Cardiac atrium fibroblast (primary cell): ENCODE results near the genes AVP, ADAM33 and CENPB.

- RAMPAGE, long total RNA: no peak
These were observed 3.5 kb downstream of the AVP start for GRCh38 chr20:3080891-3081606.

DNA sequence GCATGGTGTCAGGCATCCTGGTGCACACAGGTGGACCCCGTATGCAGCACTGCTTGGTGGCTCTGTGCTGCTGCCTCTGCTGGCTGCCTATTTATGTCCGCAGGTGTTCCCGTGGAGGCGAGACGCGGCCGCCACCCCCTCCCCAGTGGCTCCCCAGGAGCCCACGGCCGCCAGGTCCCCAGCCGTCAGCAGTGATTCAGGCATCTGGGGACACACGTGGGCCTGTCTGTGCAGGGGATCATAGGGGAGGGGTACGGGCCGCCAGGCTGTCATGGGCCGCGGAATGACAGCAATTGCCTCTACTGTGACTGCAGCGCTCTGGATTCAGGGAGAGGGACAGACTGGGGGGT is at the start of gene AVP:
AVP (minus strand) TSS at position 66 of the 350 bp plus-strand sequence.
- RAMPAGE, long total RNA: no peak

DNA sequence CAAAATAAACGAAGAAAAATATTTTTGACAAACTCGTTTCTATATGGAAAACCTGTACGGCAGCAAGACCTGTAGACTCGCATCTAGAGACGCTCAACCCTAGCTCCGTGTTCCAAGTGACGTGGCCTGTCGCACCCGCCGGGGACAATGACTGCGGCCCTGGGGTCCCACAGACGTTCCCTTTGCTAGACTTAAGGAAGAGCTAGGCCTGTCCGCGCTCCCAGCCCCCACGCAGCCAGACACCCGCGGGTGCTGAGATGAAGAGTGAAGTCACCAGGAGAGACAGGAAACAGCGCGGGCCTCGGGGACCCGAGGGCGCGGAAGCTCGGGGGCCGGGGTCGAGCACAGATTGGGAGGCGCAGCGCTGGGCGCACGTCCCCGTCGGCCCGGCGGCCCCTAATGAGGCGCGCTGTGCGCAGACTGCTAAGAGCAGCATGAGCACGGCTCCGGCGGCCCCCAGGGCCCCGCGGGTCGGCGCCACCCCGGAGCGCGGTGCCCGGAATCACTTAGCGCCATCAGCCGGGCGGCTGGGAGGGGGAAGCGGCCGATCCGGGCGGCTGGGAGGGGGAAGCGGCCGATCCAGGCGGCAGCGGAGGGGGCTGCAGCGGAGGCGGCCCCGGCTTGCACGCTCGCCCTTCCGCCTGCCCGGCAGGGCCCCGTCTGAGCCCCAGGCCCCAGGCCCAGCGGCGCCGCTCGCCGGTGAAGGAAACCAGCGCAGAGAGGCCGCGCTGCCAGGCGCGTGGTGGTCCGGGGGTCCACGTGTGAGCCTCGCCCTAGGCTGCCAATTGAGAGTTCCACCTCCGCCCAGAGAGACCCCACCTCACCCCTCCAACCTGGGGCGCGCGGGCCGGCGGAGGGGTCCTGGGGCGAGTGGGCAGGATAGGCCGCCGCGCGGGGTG is 8.2 kb upstream of the AVP start:
- RAMPAGE, long total RNA: no peak

DNA sequence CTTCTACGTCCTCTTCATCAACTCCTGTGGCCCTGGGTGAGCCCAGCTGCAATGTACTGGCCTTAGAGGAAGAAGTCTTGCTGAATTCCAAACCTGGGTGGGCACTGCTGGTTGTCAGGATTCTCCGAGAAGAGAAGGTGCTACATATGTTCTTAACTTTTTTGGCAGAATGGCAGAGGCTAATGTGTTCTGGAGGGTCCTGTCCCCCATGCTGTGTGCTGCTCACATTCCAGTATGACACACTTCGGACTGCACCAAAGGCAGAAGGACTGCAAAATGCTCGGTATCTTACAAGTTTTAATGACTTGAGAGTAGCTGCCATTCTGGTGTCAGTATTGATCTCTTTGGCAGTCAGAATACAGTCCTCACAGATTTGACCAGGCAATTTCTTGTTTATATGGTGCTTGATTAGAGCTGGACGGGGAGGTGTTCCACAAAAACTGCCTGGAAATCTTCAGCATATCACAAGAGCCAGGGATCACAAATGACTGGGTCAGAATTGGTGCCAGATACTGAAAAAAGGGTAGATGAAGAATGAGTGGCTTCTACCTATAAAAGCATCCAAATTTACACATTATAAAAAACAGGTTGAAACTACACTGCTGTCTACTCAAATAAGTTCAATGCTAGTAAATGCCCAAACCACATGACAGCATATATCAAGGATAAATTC is 10.8 kb downstream of the FASTKD5 start:
- RAMPAGE, long total RNA: no peak

GRCh38 chr20:3203696-3204283 is 692 bp downstream of the DDRGK1 start:
- RAMPAGE, long total RNA: no peak

GRCh38 chr20:3354702-3355398 is 52.6 kb downstream of the DNAAF9 start:
- RAMPAGE, long total RNA: no peak

DNA sequence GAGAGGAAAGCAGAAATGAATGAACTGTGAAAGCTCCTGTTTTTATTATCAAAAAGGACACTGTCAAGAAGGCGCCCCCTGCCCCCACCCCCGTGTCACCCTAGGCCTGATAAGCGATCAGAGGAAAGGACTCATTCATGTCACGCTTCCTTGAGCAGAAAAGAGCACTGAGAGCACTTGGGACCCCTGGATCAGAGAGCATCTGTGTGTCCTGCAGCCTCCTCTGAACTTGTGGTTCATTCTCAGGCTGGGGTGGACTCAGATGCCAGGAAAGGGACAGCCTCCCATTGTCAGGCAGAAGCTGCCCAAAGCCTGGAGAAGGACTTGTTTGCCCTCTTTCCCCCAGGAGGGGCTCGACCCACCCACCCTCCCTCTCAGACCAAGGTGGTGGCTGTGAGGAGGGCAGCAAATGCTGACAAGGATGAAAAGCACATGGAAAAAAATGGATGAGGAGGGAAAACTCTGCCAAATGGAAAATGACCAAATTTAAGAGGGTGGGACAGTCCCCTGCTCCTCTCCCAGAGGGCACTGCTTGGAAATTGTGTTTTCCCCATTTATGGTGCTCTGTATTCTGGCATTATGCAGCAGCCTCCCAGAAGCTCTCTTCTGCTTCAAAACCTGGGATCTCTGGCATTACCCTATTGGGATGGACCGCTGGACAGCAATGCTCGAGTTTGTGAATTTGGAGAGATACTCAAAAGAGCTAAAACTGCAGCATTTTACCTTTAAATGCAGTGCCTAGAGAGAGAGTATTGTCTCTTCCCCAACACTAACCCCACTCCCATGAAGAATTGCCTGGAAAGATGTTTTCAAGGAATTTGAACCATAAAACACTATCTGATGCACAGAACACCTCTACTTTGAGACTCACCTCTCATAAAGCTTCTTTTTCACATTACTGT is 15.1 kb downstream of the GFRA4 start:
- RAMPAGE, long total RNA: no peak

GRCh38 chr20:3681657-3682445 is at the start of gene ADAM33:
ADAM33 (minus strand) TSS chr20:3682010.
- RAMPAGE, long total RNA: no peak

- RAMPAGE, long total RNA: no peak
These were observed 13.2 kb downstream of the SIGLEC1 start for GRCh38 chr20:3699203-3699569.

GRCh38 chr20:3766865-3767478 is 581 bp downstream of the ADISSP start:
- RAMPAGE, long total RNA: no peak

DNA sequence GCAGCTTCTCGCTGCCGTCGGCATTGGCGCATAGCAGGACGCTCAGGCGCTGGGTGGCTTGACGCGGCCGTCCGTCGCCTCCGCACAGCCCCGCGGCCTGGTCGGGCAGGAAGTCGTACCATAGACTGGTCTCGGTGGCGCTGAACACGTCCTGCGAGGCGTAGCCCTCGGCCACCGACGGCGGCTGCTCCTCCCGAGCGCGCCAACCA is 870 bp downstream of the CENPB start:
- RAMPAGE, long total RNA: no peak

DNA sequence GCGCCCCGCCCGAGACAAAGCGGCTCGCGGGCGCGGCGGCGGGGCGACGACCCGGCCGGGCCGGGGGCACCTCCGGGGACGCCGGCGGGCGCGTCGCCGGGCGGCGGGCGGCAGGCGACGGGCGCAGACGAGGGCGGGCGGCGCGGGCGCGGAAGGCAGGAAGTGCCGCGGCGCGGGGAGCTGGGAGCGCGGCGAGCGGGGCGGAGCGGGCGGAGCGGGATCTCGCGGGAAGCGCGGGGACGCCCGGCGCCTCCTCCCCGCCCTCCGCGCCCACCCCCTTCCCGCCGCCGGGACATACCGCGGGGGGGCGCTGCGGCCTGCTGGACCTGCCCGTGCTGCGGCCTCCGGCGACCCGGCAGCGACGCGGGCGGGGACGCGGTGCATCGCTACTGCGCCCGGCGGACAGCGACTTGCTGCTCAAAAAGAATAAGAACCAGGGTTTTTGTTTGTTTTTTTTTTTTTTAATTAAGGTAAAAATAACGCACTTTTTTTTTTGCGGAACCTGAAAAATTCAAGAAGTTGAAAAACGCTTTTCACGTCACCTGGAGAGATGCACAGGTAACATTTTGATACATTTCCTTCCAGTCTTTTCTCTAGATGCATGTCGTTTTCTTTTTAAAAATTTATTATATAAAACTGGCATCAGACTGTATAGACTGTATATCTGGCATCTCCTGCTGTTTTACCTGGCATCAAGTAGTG is at the start of gene CENPB:
CENPB (minus strand) TSS at position 159 of the 702 bp plus-strand sequence.
- RAMPAGE, long total RNA: no peak

- RAMPAGE, long total RNA: no peak
These were observed 4.3 kb upstream of the MAVS start for GRCh38 chr20:3842261-3842831.

GRCh38 chr20:3874033-3875058 is 14.8 kb upstream of the PANK2 start:
- RAMPAGE, long total RNA: no peak

DNA sequence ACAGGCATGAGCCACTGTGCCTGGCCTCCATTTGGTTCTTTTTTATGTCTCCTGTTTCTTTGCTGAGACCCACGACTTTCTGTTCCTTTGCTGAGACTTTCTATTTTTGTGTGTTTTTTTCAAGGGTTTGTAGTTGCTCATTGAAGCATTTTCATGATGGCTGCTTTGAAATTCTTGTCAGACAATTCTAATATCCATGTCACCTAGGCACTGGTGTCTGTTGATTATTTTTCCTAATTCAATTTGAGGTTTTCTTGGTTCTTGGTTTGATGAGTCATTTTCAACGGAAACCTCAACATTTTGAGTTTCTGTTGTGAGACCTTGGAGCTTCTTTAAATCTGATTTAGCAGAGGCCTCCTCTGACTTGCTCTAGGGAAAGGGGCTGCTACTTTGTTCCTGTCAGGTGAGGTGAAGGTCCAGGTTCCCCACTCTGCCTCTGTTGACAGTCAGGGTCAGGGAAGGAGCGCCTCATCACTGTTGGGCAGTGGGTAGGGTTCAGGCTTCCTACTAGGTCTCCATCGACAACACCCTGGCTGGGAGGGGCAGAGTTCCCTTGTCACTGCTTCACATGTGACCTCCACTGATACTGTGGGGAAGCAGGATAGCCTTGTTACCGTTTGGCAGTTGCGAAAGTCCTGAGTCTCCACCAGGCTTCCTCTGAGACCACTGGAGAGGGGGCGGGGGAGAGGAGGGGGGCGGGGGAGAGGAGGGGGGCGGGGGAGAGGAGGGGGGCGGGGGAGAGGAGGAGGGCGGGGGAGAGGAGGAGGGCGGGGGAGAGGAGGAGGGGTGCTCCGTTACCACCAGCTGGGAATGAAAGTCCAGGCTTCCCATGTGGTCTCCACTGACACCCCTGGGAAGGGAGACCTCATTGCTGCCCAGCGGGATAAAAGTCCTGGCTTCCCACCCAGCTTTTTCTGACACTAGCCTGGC is 66.0 kb upstream of the SMOX start:
- RAMPAGE, long total RNA: no peak

GRCh38 chr20:4090623-4091079 is 58.0 kb upstream of the SMOX start:
- RAMPAGE, long total RNA: no peak

GRCh38 chr20:4135424-4136015 is 13.1 kb upstream of the SMOX start:
- RAMPAGE, long total RNA: no peak

DNA sequence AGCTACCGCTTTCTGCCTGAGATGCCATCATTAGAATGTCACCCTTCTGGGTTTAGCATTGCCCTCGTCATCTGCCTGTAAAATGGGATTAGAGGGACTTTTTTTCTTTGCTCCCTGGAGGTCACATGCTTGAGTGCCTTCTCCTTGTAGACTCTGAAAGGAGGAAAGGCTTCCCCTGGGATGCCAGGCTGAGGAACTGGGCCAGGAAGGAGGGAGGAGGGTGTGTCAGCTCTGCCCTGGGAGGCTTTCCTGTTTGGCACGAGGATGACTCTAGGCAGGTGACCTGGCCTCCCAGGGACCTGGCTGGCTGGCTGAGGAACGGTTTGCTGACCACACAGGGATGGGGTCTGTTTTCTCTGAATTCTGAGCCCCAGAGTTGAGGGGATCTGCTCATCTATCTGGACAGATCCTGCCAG is 4.6 kb downstream of the SMOX start:
- RAMPAGE, long total RNA: no peak

- RAMPAGE, long total RNA: no peak
These were observed 2.8 kb downstream of the PRNP start for GRCh38 chr20:4689022-4689406.

- RAMPAGE, long total RNA: no peak
These were observed 11.4 kb downstream of the PRNP start for GRCh38 chr20:4697344-4698312.